Suprapubic skin (tissue), 4 donors: ENCODE measurements around a stretch of chrX.

DNA sequence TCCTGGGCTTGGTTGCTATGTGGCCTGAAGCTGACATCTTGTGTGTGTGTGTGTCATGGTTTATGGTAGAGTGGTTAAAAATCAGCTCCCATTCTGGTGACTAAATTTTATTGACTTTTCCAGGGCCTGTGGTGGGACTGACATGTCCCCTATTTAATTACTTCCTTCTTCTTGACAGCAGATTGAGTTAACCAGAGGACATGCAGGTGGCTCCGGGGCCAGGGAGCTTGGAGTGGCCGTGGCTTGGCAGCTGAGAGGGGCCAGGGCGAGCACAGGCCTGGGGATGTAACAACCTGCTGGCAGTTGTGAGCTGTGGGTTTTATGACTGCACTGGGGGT lies 185.9 kb downstream of the MID1IP1 start:
- PRO-cap: no peak
- RAMPAGE, long total RNA, 4 experiments: no peak in any of the 4 experiments

DNA sequence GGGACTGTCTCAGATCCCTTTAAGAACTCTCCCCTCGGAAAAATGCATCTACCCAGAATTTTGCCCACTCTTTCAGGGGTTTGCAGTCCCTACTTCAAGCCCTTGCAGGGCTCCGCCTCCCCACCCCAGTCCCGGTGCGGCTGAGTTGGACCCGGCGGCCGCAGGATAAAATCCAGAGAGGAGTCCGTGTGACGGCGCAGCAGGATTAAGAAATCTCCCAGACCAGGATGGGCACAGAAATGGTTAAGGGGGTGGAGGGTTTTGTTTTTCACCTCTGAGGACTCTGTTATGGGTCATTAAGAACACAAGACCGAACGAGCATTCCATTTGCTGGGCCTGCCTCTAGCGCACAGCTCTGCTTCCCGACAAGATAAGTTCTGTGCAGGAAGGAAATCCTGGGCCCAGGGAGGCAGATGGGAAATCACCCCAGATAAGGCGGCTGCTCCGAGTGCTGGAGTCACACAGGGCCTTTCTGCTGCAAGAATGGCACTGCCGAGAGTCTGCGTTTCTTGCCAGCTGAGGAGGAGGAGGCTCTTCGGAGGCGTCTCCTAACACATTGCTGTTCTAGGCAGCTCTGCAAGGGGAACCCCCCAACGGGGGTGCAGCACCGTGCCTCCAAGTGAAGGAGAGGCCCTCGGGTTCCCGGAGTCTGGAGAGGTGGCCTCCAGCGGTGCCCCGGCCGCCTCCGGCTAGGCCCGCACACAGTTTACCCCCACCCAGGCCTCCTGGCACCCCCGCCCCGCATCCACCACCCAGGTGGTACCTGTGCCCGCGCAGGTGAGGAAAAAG lies 277.6 kb downstream of the BCOR start:
- PRO-cap: no peak
- RAMPAGE, long total RNA, 4 experiments: no peak in any of the 4 experiments

GRCh38 chrX:39886238-39886685 lies 211.5 kb downstream of the BCOR start:
- PRO-cap: no peak
- RAMPAGE, long total RNA, 4 experiments: no peak in any of the 4 experiments

DNA sequence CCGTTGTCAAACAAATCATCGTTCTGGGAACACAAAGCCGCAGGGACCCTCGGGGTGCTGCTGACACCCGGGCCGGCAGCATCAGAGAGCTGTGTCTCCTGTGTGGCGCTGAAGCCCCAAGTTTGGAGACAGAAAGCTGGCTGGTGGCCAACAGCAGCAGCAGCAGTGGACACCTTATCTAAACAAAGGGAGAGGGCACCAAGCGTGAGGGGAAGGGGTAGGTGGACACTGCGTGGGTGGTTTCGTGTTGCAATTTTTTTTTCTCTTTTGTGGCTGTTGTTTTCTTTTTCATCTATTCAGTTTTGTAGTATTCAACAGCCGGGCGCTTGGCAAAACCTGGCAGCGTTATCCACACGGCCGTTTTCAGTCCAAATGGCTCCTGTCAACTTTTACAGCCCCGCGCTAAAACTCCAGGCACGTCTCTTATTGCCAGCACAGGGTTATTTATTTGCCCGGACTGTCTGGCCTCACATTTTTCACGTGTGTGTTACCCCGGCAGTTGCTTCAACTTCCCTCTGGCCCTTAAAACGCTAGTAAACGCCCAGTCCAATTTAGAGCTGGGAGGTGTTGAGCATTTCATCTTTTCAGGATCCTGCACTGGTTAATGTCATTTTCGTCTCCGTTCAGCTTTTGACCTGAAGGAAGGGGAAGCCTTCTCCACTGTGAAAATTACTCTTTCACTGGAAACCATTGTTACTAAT lies 192.2 kb downstream of the BCOR start:
- PRO-cap: no peak
- RAMPAGE, long total RNA, 4 experiments: no peak in any of the 4 experiments

GRCh38 chrX:40012391-40012721 lies 85.4 kb downstream of the BCOR start:
- PRO-cap: no peak
- RAMPAGE, long total RNA, 4 experiments: no peak in any of the 4 experiments

DNA sequence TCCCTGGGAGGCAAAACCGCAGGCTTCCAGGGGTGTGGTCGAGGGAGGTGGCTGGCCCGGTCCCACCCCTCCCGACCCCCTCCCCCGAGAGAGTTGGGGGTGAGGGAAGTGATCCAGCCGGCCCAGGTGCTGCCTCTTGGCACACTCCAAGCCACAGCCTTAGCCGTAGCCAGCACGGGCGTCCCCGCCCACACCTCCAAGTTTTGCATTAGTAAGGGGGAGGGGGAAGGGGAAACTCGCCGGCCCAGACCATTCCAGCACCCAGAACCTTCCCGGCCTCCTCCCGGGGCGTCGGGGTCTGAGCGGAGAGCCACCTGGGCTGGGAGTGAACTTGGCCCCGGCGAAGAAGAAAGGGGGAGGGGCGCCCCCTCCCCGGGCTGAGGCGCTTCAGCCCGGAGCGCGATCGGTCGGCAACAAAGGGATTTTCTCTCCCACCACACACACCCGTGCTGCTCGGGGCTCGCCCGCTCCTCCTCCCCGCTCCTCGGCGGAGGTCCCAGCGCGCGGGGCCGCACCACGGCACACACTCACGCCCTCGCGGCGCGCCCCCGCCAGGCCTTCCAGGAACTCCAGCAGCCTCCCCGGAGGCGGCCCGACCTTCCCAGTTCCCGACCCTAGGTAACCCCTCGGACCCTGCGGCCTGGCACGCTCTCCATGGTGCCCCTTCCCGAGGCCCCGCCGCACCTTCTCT lies 14.4 kb downstream of the BCOR start:
- PRO-cap: no peak
- RAMPAGE, long total RNA, 4 experiments: no peak in any of the 4 experiments

- PRO-cap: no peak
- RAMPAGE, long total RNA, 4 experiments: no peak in any of the 4 experiments
Measured at GRCh38 chrX:40106940-40107742, 9.4 kb upstream of the BCOR start.

GRCh38 chrX:40153274-40153892 lies 55.6 kb upstream of the BCOR start:
- PRO-cap: no peak
- RAMPAGE, long total RNA, 4 experiments: no peak in any of the 4 experiments

DNA sequence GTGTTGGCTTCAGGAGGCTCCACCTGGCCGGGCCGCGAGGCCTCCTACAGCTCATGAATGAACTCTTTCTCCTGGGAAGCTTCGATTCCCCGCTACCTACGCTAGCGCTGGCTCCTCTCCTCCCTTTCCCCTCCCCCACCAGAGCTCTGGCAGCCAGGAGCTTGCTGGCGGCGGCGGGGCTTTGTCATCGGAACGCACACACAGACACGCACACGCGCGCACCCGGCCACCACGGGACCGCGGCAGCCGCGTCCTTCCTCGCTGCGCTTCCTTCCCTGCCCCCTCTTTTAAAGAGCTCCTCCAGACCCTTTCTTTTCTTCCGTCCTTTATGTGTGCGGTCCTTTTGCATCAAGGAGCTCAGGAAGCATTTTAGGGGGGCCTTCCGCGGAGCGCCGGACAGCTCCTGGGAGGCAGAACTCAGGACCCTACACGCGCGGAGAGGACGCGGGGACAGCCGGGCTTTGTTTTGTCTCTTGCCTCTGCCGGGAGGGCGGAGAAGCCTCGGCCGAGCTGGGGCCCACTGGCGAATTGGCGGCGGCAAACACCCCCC lies 70.2 kb upstream of the BCOR start:
- PRO-cap: no peak
- RAMPAGE, long total RNA, 4 experiments: no peak in any of the 4 experiments

DNA sequence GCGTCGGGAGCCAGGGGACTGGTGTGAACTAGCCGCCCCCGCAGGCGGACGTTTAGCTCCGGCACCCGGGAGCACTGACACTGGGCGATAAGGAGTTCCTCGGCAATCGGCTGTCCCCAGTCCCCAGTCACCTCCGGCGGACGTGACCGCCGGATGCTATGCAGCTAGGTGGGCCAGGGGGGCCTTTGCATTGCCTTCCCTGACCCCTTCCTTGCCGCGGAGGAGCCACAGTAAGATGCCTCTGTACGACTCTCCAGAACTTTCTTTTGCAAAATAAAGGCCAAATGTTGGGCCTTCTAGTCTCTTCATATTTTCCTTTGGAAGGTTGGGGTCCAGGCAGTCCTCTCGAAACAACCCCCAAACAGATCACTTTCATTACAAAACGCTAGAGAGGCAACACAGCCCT lies 75.0 kb upstream of the BCOR start:
- PRO-cap: no peak
- RAMPAGE, long total RNA, 4 experiments: no peak in any of the 4 experiments

GRCh38 chrX:40174830-40175135 lies 77.0 kb upstream of the BCOR start:
- PRO-cap: no peak
- RAMPAGE, long total RNA, 4 experiments: no peak in any of the 4 experiments

- PRO-cap: bidirectional peak, plus-strand start at chrX:40176598, minus-strand start at chrX:40176578; bidirectional peak, plus-strand start at chrX:40176861, minus-strand start at chrX:40176795
- RAMPAGE, long total RNA, 4 experiments: no peak in any of the 4 experiments
Measured at GRCh38 chrX:40176324-40176954, 78.7 kb upstream of the BCOR start.

- PRO-cap: no peak
- RAMPAGE, long total RNA, 4 experiments: no peak in any of the 4 experiments
Measured at GRCh38 chrX:40176955-40177607, 79.3 kb upstream of the BCOR start.

GRCh38 chrX:40248685-40249191 lies 151.0 kb upstream of the BCOR start:
- PRO-cap: no peak
- RAMPAGE, long total RNA, 4 experiments: no peak in any of the 4 experiments

GRCh38 chrX:40297869-40298957 lies 200.5 kb upstream of the BCOR start:
- PRO-cap: no peak
- RAMPAGE, long total RNA, 4 experiments: no peak in any of the 4 experiments

- PRO-cap: bidirectional peak, plus-strand start at chrX:40580970, minus-strand start at chrX:40580728
- RAMPAGE, long total RNA, 4 experiments: no peak in any of the 4 experiments
Measured at GRCh38 chrX:40580338-40580836, 383 bp upstream of the ATP6AP2 start.

DNA sequence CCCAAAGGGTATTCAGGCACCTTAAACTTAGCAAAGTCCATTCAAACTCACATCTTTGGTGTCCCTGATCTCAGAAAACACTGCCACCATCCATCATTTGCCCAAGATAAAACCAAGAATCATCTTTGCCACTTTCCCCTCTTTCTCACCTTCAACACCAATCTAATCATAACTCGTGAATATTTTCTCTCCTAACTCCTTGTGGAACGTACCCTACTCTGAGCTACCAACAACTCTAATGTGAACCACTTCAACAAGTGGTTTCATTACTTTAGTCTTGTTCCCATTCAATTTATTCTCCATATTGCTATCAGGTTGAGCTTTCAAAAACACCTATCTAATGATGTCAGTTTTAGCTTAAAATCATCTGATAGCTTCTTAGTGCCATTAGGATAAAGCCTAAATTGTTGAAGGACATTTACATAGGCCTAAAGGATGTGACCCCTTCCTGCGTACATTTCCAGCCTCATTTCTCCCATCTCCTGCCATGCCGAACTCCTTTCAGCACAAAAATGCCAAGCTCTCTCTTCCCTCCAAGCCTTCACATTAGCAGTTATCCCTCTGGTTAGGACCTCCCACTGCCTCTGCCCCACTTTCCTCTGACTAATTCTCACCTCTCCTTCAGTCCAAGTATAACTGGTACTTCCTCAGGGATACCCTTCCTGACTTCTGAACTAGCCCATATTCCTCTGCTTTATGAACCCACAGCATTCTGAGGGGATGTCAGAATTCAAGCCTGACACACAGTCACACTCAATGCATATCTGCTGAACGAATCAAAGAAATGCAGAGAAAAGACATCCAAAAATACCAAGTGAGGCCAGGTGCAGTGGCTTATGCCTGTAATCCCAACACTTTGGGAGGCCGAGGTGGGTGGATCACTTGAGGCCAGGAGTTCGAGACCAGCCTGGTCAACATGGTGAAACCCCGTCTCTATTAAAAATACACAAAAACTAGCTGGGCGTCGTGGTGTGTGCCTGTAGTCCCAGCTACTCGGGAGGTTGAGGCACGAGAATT lies 40.1 kb upstream of the CXorf38 start:
- PRO-cap: no peak
- RAMPAGE, long total RNA, 4 experiments: start-site peak on the minus strand in 1 of 4 experiments, centred at positions 300 to 740 of the sequence, 12 to 15 reads per replicate

- PRO-cap: no peak
- RAMPAGE, long total RNA, 4 experiments: no peak in any of the 4 experiments
Measured at GRCh38 chrX:40834196-40835484, 99.3 kb upstream of the MED14 start.

- PRO-cap: no peak
- RAMPAGE, long total RNA, 4 experiments: no peak in any of the 4 experiments
Measured at GRCh38 chrX:41114101-41114446, 28.8 kb downstream of the USP9X start.

- PRO-cap: no peak
- RAMPAGE, long total RNA, 4 experiments: no peak in any of the 4 experiments
Measured at GRCh38 chrX:41265497-41266343, 68.2 kb upstream of the DDX3X start.